Ileum (tissue), 1 donor: ENCODE measurements around a stretch of chr7.

DNA sequence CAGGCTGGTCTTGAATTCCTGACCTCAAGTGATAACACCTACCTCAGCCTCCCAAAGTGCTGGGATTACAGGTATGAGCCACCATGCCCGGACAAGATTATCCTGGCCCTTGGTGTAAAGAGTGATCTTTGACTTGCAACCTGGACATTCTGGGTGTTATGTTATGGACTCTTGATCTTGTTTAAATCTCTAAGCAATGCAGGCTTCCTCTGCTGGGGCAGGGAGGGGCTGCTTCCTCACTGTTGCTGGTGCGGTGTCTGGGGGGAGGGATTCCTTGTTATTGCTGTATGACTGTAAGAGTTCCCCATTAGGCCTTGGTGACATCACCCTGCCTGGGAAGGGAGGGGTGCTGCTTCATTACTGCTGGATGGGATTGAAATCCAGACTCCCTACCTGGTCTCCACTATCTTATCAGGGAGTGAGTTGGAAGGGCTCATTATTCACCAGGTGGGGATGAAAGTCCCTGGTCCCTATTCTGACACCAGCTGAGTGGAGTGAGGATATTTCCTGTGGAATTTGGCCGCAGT lies 8.7 kb downstream of the OGDH start:
- PRO-cap = bidirectional peak, plus-strand start at position 360 of the sequence, minus-strand start at position 151 of the sequence

DNA sequence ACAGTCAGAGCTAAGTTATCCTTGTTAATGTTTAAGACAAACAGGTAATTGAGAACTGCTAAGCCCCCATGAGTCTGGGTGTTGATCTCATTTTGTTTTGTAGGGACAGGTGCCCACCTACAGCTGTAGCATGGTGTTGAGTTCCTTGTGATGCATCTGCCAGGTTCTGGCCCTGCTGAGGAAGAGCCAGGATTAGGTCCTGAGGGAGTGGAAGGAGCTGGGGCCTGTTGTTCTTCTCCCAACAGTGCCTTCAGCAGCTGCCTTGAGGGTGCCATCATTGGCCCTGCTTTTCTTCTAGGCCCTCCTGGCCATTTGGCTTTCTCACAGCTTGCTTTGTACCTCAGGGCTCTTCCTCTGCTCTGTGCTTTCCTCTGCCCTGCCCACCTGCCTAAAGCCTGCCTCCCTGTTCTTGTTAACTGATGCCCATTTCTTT lies 22.7 kb downstream of the OGDH start:
- PRO-cap = no peak

DNA sequence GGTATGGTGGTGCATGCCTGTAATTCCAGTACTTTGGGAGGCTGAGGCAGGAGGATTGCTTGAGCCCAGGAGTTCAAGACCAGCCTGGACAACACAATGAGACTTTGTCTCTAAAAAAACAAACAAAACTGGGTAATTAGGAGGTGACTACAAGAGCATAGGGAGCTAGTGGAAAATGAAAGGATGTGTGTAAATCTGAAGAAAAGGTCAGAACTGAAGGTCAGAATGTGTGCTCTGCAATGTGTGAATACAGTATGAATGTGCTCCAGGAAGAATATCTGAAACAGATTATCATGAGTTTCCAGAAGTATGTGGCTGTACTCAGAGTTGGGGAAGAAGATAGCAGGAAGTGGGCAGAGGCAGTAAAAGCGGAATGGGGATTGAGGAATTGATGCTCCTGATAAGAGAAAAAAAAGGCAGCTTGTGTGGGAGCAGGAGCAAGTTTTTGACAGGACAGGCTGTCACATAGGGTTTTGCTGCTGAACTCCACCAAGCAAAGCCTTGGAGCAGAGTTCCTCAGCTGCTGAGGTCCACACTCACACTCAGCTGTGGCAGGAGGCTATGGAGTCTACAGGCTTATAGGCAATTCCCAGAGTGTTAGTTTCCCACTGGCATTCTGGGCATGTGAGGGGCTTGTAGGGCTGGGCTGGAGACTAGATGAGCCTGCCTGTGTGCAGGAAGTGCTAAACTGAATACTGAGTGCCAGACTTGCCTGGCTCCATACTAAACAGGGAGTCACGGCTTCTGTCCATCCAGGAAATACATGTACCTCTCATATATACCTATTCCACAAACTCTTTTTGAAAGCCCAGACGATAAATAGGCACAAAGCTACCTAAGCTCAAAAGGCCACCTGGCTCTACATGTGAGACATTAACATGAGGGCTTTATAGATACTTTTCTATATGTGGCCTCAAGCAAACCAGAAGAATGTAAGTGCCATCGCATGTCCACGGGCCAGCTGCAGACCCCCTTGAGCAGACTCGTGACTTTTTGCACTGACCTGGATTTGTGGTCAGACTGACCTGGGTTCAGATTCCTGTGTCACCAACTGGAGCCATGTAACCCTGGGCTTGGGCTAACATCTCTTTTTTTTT lies 22.8 kb downstream of the H2AZ2 start:
- PRO-cap = no peak

DNA sequence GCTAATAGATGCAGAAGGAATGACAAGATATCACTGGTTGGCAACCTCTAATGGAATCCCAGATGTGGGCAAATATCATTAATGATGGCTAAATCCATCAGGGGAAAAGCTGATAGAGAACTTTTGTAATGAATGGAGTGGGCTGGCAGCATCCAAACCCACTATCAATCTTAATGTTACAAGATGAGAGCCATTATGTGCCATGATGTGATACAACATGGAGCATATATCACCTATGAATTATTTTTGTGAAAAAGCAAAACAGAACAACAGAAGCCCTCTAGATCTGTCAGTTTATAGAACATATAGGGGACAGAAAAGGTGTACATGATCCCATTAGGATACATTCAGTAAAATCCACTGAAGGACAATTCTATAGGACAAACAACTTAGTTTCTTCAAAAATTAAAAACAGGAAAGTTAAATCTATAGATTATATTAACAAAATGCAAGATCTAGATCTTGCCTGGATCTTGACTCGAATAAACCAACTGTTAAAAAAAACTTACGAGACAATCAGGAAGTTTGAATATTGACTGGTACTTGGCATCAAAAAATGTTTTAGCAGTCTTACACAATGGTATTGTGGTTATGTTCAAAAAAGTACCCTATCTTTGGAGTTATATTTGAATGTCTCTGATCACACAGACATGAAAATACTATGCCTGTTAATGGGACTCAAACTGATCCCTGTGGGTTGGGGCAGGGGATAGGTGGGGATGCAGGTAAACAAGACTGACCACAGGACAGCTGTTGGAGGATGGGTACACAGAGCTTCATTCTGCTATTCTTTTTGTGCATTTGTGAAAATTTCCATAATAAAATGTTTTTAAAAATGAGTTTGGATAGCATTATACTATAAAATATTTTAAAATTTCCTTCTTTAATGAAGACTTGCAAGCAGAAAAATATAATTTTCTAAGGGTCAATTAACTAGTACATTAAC lies 15.9 kb downstream of the H2AZ2 start:
- PRO-cap = no peak

GRCh38 chr7:44962353-44963509 lies 16.1 kb downstream of the MYO1G start:
- PRO-cap = no peak

GRCh38 chr7:44969456-44970457 lies 9.1 kb downstream of the MYO1G start:
- PRO-cap = no peak

GRCh38 chr7:44984358-44984942 lies 5.6 kb upstream of the MYO1G start:
- PRO-cap = no peak

DNA sequence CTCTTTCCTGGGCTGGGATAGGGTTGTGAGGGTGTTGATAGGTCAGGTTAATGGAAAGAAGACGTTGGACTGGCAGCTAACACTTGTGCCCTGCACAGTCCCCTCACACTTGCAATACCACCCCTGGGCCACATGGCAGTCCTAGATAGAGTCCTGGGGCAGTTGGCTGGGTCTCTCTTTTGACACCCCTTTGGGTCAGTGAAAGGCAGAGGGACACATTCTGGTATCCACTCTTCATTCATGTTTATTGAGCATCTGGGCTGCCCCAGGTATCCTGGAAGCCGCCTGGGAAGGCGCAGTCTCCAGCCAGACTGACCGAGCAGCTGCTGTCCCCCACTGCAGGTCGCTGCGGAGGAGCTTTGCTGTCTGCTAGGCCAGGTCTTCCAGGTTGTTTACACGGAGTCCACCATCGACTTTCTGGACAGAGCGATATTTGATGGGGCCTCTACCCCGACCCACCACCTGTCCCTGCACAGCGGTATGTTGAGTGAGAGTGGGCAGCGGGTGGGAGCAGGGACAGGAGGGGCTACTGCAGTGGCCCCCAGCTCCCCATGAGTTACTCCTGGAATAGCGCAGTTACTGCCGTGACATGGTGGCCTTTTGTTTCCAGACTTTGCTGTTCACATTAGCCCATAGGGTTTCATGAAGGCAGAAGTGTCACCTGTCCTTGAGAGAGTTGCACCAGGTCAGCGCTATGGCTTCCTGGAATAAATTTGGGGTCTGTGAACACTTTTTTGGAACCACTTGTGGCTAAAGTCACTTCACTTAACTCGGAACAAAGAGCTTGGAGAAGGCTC lies 19.1 kb downstream of the NACAD start:
- PRO-cap = no peak

DNA sequence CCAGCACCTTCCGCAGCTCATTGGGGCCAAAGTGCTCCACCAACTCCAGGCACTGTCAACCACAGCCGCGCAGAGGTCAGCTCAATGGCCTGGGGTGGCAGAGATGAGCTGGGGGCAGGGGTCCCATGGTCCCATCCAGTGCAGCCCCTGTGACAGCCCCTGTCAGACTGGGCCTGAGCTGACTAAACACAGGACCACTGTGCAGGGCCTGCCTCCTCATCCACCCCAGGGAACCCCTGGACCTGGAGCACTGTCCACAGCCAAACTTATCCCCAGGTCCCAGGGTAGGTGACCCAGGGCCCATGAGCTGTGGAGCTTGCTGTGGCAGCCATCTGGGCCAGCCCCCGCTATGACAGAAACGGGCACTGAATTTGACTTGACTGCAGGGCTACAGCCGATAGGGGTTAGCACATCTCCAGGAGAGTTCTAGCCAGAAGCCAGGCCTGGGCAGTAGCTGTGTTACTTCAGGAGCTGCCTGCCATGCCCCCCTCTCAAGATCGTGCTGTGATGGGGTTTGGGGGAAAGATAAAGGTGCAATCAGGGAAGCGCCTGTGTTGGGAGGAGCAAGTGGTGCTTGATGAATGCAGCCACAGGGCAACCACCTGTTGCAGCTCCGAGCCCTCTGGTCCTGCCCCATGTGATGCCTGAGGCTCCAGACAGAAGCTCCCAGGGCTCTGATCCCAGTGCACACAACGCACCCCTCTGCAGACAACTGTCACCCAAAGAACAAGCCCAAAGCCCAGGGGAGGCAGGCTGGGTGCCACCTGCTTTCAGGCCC lies 6.7 kb downstream of the TBRG4 start:
- PRO-cap = no peak

GRCh38 chr7:45719532-45720217 lies 145.5 kb downstream of the ADCY1 start:
- PRO-cap = no peak

- PRO-cap = no peak
Measured at GRCh38 chr7:45916390-45916831, 4.7 kb downstream of the IGFBP3 start.

GRCh38 chr7:46281238-46281639 lies 360.2 kb upstream of the IGFBP3 start:
- PRO-cap = no peak

DNA sequence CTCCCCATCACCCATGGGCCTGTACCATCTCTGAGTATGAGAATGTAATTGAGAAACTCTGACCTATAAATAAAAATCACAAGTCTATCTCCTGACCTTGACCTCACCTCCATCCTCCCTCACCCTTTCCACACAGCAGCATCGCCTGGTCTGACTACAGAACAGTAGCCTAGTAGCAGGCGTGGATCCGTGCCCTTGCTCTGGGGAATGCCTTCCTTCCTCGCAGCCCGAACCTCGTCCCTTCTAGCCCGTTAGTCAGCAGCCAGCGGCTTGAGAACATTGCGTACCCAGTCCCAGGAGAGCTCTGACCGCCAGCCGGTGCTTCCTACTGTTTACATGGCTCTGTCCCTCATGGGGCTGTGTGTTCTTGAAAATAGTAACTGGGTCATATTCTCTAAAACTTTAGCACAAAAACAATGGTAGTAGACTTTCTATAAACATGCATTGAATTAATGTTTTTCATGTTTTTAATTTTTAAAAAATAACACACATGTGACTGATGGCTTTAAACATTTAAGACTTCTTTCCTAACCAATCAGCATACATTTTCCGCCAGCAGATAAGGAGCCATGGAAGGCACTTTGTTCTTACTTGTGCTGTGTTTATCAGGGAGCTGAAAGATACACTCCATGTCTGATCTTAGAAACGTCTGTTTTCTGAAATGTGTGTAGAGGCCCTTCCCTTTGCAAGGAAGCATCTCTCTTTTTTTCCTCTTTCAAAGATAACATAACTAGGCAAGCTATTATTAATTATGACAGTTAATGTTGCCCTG lies 682.8 kb upstream of the IGFBP3 start:
- PRO-cap = no peak

DNA sequence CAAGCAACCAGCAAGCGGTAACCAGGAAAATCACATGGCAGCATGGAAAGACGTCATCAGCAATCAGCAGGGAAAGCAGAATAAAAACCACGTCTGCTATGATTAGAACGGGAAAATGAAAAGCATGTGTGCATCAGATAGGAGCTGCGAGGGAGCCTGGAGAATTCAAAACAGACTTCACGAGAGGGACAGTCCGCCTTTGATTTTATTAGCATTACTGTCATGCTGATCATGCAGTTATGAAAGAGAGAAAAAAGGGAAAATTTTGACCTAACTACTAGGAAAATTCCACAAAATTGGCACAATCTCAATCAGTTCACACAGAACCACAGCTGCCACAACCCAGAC lies 296.1 kb downstream of the TNS3 start:
- PRO-cap = no peak

- PRO-cap = no peak
Measured at GRCh38 chr7:47326761-47327222, 255.1 kb downstream of the TNS3 start.

DNA sequence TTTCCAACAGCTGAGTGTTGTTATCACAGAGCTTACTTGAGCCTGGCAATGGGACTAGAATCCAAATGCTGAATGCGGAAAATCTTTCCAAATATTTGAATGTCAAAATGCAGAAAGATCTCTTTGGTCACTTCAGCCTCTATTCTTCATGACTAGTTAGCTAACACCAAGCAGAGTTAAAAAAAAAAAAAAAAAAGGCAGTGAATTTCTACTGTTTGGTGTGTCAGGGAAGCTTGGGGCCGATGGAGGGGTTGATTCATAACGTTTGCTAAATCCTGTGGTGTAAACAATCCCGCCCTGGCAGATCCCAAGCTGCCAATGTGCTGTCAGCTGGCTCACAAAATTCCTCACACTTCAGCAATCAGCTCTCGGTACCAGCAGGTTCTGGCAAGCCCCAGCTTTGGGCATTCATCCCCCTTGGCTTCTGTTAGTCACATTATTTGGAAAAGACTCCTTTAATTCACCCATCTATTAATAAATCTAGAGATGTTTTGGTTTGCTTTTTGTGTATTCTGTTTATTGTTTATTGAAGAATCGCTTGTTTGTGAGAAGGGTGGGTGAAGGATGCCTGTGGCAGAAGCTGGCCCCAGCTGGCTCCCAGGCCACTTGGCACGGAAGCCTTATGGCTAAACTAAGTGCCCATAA lies 245.8 kb downstream of the TNS3 start:
- PRO-cap = no peak

DNA sequence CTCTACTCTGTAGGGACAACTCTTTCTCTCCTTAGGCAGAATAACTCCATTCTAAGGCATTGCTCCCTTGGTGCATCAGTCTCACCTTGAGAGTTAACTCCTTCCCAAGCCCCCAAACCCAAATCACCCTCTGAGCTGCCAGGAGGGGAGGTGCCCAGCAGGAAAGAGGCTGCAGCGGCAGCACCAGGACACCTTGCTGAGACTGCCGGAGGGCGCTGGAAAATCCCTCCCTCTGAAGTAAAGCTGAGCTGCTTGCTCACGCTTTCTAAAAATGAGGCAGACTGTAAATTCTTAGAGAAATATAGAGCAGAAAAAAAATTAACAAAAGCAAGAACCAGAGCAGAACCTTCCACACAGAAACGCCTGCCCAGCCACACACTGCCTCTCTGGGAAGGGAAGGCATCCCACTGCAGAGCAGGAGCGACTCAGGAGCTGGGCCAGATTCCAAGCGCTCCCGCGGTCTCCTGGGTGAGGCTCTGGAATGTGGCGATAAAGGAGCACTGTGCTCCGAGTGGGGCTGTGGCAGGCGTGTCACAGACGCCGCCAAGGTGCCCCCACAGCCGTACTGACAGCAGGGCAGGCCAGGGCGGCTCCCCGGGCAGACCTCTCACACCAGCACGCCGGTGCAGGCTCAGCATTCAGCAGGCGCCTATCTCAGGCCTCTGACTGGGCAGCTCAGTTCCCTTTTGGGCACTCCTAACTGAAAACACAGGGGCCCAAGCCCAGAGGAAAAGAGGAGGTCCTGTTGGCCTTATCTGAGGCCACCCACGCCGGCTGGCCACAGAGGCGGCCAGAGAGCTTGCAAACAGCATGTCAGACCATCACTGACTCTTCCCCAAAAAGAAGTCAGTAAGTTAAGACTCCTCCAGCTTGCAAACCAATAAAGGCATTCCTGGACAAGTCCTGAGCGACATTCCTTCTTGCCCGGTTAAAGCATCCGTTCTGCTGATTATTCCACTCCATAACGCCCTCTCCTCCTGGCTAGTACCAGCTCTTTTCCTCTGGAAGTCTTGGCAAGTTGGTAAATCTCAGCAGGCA lies 202.0 kb downstream of the TNS3 start:
- PRO-cap = bidirectional peak, plus-strand start at position 601 of the sequence, minus-strand start at position 464 of the sequence

GRCh38 chr7:47457439-47458057 lies 124.4 kb downstream of the TNS3 start:
- PRO-cap = no peak

DNA sequence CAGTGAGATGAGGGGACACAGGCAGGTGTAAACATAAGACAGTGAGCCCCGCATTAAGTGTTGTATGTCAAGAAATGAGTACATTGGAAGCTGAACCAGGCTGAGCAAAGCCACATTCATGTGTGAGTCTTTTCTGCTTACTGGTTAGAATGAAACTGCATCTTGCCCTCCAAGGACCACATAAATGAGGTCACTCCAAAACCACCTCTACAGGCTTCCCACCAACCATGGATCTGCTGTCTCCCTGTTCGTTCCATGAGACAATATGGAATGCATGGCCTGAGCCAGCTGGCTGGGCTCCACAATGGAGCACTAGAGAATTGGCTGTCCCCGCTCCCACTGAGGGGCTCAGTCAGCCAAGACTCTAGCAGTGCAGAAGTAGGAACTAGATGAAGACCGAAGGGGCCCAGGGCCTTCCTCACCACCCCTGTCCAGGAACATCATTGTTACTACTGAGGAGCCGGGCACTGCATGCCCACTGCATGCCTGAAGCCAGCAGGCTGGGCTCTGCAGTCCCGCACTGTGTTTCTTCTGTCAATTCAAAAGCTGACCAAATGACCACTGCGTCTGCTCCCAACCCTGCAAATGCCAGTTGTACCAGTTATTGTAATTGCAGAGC lies 120.7 kb downstream of the TNS3 start:
- PRO-cap = no peak

DNA sequence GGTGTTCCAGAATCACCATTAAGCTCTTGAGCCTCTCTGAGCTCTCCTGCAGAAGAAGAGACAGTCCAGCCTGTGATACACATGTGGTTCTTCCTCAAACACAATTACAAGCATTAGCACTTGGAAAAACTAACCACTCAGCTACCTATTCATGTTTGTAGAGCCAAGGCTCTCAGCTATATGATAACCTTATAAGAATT lies 52.4 kb downstream of the TNS3 start:
- PRO-cap = unidirectional peak, plus-strand start at position 51 of the sequence